Tongue (tissue), 2 donors: ENCODE data around the genes HLA-C and HLA-B.

GRCh38 chr6:30740376-30740638 lies 2.2 kb downstream of the FLOT1 start:
- RAMPAGE, long total RNA: no peak

- RAMPAGE, long total RNA: no peak
Measured at GRCh38 chr6:30809325-30809662, 64.9 kb upstream of the IER3 start.

- RAMPAGE, long total RNA: no peak
Measured at GRCh38 chr6:30843048-30843644, 41.2 kb upstream of the DDR1 start.

DNA sequence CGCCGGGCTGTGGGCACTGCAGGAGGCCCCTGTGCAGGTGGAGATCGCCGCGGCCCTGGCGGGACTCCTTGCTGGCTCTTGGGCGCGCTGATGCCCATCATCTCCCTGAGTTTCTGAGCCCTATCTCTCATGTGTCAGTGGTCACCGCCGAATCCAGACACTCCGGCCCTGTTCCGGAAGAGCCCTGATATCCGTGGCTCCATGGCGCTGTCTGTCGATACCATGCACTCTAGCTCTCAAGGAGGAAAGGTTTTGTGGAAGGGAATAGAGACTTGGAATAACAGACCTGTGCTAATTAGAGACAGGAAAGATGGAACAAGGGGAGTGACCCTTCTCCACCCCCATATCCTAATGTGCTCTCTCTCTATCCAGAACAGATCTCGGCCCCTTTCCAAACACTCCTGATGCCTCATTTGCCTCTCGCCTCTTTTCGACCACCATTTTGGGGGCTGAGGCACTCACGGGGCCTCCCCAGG lies 433 bp downstream of the VARS2 start:
- RAMPAGE, long total RNA: no peak

- RAMPAGE, long total RNA: no peak
Measured at GRCh38 chr6:30914909-30916086, 1.3 kb downstream of the VARS2 start.

DNA sequence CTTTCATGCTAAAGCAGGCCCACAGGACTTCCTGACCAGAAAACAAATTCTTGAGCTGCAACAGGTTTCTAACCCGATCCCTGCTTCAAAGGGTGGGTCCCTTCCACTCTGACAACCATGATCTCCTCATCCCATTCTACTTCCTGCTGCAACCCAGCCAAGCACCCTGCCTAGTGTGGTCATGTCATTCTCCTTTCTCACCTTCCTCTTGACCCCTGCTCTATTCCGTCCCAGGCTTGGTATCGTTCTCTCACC lies 217 bp upstream of the MUC21 start:
- RAMPAGE, long total RNA: no peak

DNA sequence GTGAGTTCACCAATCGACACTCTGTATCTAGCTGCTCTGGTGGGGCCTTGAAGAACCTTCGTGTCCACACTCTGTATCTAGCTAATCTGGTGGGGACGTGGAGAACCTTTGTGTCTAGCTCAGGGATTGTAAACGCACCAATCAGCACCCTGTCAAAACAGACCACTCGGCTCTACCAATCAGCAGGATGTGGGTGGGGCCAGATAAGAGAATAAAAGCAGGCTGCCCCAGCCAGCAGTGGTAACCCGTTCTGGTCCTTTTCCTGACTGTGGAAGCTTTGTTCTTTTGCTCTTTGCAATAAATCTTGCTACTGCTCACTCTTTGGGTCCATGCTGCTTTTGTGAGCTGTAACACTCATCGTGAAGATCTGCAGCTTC lies 9.2 kb upstream of the MUC22 start:
- RAMPAGE, long total RNA: no peak

DNA sequence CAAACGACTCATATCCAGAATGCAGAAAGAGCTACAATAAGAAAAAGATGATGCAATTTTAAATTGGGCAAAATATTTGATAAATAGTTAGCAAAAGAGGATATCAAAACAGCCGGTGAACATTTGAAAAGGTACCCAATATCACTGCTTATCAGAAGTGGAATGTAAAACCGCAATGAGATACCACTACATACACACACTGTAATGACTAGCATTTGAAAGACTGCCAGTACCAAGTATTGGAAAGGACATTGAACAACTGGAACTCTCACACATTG lies 25.7 kb downstream of the MUC22 start:
- RAMPAGE, long total RNA: no peak

DNA sequence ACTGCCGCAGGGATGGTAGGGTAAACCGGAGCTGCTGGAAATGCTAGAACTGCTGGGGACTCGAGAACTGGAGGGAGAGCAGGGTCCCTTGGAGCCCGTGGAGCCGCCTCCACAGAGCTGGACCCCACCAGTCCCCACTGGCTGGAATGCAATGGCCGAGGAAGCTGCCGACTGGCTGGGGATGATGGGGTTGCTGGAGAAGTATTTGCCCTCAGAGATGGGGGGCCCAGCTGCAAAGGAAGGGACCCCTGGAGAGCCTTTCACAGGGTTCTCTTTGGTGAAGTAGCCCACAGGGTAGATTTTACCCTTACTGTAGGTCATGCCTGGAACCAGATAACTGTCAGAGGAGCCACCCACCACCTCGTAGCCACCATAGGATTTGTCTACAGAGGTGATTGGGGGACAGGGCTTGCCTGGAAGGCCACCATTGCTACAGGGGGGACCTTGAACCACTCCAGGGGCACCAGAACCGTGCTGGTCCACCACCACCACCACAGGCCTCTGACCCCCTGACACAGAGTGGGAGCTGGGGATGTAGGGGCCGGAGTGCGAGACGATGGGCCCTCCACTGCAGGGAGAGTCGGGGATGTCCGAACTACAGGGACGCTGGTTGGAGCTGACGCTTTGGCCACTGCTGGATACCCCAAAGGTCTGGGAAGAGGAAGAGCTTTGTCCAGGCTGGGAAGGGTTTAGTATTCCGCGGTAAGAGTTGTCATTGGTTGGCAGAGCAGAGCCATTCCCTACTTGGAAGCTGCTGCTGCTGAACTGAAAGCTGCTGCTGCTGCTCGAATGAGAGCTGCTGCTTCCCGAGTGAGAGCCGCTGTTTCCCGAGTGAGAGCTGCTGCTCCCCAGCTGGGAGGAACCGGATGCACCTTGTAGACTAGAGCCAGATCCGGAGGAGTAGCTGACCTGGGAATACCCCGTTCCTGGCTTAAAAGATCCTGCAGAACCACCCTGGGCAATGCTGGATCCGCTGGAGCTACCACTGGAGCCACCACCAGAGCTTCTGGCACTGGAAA lies 2.1 kb downstream of the PSORS1C1 start:
- RAMPAGE, long total RNA: no peak

GRCh38 chr6:31126453-31127307 lies 6.4 kb upstream of the CDSN start:
- RAMPAGE, long total RNA: no peak

DNA sequence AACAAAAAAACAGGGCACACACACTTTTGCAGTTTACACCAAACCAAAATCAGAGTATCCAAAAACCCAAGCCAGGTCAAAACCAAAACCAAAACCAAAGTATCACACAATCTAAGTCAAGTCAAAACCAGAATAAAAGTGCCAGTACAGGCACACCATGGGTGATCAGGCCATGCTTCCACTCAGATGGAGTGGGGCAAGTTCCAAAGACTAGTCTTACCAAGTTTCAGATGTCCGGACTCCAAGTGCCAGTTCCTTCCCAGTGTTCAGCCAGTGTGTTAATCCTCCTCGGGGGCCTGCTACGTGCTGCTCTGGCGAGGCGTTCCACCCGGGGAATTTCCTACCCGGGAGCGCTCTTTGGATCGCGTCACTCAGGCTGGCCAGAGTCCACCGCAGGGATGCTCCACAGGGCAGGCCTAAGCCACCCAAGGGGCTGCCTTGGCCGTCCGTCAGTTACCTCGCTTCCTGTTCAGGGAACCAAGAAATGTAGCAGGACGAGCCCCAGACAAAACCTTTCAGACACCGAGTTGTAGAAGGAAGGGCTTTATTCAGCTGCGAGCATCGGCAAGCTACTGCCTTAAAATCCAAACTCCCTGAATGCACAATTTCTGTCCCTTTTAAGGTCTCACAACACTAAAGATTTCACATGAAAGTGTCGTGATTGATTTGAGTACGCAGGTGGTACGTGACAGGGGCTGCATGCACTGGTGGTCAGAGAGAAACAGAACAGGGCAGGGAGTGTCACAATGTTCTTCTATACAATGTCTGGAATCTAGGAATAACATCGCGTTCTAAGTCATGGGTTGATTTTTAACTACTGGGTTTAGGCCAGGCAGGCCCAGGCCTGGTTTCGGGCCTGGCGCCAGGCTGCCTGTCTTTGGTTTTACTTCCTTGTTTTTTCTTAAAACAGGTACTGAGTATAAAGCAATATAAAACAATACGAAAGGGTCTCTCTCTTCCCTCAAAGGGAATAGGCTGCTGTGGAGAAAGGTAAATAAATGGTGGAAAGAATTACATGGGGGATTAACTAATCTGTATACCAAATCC lies 15.6 kb upstream of the POU5F1 start:
- RAMPAGE, long total RNA: no peak

GRCh38 chr6:31197404-31198300 lies 27.2 kb upstream of the POU5F1 start:
- RAMPAGE, long total RNA: no peak

GRCh38 chr6:31198301-31198588 lies 27.8 kb upstream of the POU5F1 start:
- RAMPAGE, long total RNA: no peak

GRCh38 chr6:31203282-31203572 lies 32.7 kb upstream of the POU5F1 start:
- RAMPAGE, long total RNA: no peak

- RAMPAGE, long total RNA: no peak
Measured at GRCh38 chr6:31204762-31205369, 34.4 kb upstream of the POU5F1 start.

GRCh38 chr6:31271934-31272498 lies at the start of gene HLA-C:
Gene HLA-C (minus strand): TSS chr6:31272092.
- RAMPAGE, long total RNA: start-site peak on the minus strand at chr6:31272074-31272146, 27 and 55 reads in 2 replicates

- RAMPAGE, long total RNA: no peak
Measured at GRCh38 chr6:31352401-31353437, 4.3 kb downstream of the HLA-B start.

DNA sequence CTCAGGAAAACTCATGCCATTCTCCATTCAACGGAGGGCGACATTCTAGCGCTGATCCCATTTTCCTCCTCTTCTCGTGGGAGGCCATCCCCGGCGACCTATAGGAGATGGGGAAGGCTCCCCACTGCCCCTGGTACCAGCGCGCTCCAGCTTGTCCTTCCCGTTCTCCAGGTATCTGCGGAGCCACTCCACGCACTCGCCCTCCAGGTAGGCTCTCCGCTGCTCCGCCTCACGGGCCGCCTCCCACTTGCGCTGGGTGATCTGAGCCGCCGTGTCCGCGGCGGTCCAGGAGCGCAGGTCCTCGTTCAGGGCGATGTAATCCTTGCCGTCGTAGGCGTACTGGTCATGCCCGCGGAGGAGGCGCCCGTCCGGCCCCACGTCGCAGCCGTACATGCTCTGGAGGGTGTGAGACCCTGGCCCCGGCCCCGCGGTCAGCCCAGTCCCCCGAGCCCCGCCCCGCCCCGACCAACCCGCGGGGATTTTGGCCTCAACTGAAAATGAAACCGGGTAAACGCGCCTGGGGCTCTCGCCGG lies 883 bp downstream of the HLA-B start:
- RAMPAGE, long total RNA: no peak

GRCh38 chr6:31356563-31357249 lies at the start of gene HLA-B:
Gene HLA-B (minus strand): TSS chr6:31357179.
- RAMPAGE, long total RNA: no peak

GRCh38 chr6:31394246-31394903 lies 9.0 kb upstream of the MICA start:
- RAMPAGE, long total RNA: no peak